Trachea (tissue), 1 donor: ENCODE measurements around a stretch of chr10.

DNA sequence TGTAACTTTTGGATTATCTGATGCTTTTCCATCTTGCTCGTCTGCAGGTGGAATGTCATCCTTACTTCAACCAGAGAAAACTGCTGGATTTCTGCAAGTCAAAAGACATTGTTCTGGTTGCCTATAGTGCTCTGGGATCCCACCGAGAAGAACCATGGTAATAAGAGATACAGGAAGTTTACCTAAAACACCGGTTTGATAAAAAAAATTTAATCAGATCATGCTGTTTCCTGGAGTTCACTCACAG lies 8.9 kb downstream of the AKR1C1 start:
- PRO-cap, result no peak

GRCh38 chr10:4984780-4985471 lies 18.7 kb downstream of the AKR1C2 start:
- PRO-cap, result no peak

DNA sequence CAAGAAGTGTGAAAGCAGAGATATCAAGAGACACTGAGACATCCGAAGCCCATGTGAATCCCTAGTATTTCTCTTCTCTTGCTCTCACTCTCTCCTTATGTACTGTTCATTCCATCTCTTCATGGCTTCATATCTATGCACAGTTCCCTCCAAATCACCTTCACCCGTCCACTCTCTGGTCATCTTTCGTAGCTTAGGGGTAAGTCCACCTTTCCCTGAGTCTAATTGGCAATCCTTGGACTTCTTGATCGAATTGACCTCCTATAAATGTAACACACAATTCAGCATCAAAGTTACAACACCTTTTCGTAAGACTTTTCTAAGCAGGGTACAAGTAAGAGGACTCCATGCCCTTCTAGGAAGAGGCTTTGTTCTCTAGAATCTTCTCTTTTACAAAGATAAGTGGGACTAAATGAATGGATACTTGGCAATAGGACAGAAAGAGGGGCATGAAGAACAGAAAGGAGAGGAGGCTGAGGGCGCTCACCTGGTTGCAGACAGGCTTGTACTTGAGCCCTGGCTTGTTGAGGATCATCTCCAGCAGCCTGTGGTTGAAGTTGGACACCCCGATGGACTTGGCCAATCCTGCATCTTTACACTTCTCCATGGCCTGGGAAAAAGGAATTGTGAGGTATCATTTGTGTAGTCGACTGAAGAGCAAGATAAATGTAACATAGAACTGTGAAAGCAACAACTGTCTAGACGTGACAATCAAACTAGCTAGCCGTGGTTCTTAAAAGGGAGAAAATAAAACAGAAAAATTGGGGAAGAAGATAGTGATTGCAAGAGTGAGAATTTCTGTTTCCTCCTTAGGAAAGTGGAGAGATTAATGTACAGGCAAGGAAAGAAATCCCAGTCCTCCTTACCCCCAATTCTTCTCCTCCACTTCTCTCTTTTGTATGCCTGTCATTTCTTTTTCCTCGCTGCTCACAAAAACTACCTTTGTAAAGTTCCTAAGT lies 5.2 kb downstream of the AKR1C2 start:
- PRO-cap, result no peak

DNA sequence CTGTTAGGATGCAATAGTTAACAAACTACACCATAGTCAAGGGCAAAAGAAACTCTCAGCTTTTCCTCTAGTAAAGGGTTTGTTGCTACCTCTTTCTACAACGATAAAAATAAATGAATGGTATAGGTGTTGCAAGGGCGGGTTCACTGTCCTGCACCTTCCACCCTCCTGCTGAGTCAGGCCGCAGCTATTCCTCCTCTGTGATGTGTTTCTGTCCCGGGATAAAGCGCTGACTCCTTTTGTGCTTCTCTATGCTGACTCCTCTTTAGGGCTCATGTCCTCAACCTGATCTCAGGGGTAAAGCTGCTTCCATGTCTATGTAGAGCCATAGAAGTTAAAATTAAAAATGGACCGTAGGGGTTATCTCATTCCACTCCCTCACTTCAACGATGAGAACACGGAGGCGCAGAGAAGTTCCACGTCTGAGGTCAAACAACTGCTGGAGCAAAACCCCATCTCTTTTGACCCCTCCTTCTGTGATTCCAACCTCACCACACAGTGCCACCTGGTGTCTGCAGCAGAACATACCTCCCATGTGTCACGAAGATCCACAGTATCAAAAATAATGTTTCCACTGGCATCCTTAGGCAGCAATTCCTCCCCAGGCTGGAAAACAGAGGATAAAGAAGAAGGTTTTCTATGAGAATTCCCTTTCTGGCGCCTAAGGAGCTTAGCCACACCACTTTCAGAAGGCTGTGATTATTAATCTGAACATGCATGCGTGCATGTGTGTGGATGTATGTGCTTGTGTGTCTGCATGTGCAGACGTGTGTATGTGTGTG lies 81.4 kb upstream of the UCN3 start:
- PRO-cap, result no peak

GRCh38 chr10:5284206-5285024 lies 80.4 kb upstream of the UCN3 start:
- PRO-cap, result no peak

GRCh38 chr10:5412933-5413734 lies 777 bp downstream of the NET1 start:
- PRO-cap, result no peak

GRCh38 chr10:5452120-5452661 lies 39.8 kb downstream of the NET1 start:
- PRO-cap, result no peak

- PRO-cap, result no peak
These were observed 11.9 kb downstream of the CALML5 start for GRCh38 chr10:5487432-5487959.

GRCh38 chr10:5559679-5560103 lies 34.9 kb downstream of the CALML3 start:
- PRO-cap, result no peak

GRCh38 chr10:5587075-5587393 lies 62.3 kb downstream of the CALML3 start:
- PRO-cap, result no peak

- PRO-cap, result no peak
These were observed 45.4 kb downstream of the ASB13 start for GRCh38 chr10:5620991-5621368.

DNA sequence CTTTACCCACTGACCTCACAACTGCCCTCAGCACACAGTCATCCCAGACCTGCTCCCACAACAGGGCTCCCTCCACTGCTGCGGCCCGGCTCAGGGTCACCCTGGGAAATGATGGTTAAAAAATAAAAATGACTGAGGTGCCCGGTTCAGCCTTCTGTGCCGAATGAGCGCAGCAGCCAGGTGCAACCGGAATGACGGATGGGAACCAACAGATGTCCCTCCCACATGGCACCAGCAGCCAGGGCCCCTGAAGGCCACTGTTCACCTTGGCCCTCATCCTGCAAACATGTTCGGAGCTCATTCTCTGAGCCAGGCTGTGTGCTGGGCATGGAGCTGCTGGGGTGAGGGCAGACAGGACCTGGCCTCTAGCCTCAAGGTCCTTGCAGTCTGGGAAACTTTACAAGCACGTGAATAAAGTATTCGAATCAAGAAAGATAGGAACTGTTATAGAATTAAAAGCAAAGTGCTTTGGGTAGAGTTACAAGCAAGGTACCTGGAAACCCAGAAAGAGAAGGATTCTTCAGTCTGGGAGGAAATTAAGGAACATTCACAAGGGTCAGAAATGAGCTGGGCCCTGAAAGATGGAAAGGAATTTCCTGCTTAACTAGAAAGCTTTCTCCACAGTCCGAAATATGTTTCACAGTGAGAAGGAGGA lies 40.0 kb downstream of the ASB13 start:
- PRO-cap, result no peak

DNA sequence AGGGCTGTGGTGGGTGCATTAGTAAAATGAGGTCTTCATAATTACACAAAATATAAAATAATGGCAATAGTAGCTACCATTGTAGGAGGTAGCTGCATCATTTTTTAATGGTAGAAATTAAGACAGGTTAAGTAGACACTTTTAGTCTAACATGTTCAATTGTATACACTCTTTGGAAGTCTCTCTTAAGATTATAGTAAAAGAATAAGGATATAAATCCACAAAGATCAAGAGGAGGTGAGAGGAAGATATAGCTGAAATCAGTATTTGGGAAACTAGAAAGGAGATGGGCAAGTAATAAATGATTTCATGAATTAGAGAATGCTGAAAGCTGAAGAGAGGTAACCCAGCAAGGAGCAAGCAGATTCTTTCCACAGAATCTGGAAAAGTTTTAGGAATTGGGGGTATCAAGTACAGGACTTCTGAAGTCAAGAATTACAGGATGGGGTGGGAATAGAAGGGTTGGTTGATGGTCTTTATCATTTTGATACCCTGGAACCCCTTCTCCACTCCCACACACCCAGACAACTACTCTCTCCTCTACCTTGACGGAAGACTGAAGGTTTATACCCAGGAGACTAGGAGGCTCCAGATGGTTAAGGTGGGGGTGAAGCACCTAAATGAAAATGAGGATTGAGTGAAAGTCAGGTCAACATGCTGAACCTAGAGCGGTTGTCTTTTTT lies 11.0 kb downstream of the TASOR2 start:
- PRO-cap, result no peak

DNA sequence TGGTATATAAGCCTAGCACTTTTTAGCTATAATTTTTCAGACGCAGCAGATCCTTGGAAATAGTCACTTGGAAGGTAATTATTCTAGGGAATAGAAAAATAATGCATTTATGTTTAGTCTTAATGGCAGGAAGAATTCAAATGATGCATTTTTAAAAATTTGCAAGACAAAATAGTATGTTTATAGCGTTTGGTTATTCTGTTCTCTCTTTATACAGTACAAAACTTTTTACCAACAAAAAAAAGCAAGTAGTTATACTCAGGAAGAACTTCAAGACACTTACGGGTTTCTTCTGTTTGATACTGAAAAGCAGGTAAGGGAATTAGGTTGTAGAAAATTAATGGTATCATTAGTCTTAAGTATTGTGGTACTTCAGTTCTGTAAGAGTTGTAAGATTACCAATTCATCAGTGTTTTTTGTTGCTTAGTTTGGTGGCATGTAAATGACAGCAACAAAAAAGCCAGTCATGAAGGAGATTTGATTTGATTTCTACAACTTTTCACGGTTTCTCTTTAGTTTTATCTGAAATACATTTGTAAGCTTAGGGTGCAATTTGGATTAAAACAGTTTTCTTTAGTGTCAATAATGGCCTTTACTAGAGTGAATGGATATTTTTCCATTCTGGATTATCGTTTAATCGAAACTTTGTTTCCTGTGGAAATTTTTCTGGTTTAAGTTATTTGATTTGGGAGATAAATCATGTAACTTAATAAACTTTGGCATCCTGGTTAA lies 28.1 kb downstream of the TASOR2 start:
- PRO-cap, result no peak

- PRO-cap, result no peak
These were observed 62.5 kb downstream of the TASOR2 start for GRCh38 chr10:5747093-5747675.

DNA sequence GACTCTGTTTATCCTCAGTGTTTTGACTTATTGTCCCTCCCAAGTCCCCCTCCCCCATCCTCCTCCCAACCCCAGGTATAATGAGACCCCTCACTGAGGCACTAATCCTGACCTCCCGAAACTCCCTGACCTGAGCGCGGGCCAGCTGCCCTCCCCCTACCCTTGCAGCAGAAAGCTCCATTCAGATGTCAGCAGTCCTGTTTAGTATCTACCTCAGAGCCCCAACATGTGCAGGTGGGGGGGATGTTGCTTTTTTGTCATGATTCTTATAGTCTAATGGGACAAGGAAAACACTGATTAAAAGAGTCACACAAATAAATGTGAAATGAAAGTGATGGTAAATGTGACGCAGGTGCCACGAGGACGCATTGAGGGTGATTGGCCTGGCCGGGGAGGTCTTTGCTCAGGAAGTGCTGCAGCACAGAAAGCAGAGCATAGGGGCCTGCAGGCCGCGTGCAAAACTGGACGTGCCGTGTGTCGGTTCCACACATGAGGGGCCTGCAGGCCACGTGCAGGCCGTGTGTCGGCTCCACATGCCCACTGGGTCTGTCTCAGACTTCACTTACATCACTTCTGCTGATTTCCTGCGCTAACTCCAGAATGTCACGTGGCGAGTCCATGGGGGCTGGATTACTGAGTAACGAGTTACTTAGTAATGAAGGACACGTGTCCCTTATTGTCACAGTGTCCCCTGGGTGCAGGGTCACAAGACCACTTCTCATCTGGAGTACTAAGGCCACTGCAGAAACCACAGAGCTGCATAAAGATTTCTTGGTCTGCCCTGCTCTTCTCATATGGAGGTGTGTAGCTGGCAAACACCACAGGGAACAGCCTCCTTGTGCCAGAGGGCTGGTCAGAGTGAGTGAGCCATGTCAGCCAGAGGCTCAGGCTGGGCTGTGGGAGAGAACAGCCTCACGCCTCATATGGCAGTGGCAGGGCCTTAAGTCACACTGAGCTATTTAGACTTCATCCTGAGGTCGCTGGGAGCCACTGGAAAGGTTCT lies 61.0 kb downstream of the GDI2 start:
- PRO-cap, result no peak

DNA sequence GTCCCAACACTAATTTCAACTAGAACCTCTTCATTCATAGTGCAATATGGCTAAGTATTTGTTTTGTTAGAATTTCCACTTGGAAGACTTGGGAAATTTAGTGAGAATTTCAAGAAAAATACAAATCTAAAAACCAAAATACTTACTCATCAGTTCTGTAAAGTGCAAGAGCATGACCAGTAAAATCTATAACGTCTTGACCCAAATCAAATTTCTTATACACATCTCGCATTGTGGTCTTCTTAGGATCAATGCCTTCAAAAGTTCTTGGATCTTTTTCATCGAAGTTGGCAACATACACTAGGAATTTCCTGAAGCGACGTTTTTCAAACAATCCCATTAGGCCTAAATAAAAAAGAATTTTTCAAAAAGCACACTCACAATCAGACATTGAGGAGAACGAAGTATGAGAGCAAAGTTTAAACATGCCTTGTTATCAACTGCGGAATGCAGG lies 27.5 kb downstream of the GDI2 start:
- PRO-cap, result no peak

- PRO-cap, result bidirectional peak, plus-strand start at chr10:5813660, minus-strand start at chr10:5813434
These were observed 321 bp upstream of the GDI2 start for GRCh38 chr10:5813521-5813988.

DNA sequence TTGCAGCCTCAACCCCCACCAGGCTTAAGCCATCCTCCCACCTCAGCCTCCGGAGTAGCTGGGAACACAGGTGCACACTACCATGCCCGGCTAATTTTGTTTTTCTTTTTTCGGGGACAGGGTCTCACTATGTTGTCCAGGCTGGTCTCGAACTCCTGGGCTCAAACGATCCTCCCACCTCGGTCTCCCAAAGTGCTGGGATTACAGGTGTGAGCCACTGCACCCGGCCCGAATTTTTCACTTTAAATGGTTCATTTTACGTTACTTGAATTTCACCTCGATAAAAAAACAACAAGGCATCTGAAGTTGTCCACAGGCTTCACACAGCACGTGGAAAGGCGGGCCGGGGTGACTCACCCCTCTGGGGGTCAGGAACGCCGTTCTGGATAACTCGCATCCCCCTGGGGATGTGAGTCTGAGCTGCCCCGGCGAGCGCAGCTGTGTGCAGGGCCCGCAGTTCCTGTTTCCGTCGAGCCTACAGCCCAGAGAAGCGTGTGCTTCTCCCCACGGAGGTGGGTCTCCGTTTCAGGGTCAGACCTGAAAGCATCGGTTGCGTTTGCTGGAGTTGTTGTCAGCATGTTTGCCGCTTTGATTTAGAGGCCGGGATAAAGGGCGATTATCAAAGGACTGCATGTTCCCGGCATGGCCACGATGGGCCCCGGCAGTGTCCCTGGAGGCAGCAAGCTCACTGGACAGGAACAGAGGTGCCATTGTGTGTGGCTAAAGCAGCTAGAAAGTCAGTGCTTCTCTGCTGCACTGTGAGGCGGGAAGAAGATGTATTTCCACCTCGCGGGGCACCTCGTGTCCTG lies 27.0 kb upstream of the GDI2 start:
- PRO-cap, result no peak

DNA sequence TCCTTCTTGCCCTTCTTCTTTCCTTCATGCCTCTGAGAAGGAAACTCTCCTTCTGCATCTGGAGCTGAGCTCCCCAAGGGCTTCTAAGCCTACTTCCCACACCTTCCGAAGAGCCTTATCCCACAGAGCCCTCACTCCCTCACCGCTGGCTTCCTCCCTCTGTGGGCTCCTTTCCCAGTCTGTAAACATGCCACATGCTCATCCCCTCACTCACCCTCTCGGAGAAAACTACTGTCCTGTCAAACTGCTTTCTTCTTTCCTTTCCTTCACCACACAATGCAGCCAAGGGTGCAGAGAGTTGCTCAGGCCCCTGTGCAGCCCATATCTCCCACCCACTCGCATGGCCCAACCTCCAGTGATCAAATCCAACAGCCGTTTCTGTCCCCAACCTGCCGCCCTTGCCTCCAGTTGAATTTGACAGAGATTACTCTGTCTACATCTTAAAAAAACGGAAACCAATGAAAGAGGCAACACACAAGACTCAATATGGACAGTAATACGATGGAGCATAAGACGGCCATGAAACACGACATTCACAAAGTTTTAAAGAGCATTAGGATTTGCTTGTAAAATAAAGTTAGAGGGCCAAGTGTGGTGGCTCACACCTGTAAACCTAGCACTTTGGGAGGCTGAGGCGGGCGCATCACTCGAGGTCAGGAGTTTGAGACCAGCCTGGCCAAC lies 17.9 kb downstream of the ANKRD16 start:
- PRO-cap, result no peak